Sternocleidomastoid (tissue), 1 donor: ENCODE data around the genes HLA-B and DDX39B.

GRCh38 chr6:30759047-30759465 lies 14.7 kb upstream of the IER3 start:
- PRO-cap, result no peak

- PRO-cap, result no peak
Observed at GRCh38 chr6:30810620-30811405, 66.5 kb upstream of the IER3 start.

- PRO-cap, result no peak
Observed at GRCh38 chr6:30818325-30818869, 65.9 kb upstream of the DDR1 start.

DNA sequence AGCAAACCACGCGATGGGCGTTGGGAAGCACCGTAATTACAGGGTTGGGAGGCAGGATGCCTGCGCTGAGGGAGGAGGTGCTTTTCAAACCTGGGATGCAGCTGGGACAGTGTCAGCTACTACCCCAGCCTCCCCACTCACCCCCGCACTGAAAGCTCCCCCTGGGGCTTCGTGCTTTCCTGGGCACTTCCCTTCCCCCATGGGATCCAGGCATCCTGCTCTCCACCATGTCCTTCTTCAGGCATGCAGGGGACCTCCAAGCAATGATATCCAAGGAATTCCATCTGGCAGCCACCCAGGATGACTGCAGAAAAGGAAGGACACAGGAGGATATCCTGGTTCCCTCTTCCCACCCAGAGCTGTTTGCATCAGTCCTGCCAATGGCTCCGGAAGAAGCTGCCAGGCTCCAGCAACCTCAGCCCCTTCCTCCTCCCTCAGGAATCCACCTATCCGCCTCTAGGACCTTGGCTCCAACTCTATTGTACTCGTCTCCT lies 581 bp upstream of the PSORS1C2 start:
- PRO-cap, result no peak

- PRO-cap, result no peak
Observed at GRCh38 chr6:31158992-31159826, 820 bp downstream of the TCF19 start.

DNA sequence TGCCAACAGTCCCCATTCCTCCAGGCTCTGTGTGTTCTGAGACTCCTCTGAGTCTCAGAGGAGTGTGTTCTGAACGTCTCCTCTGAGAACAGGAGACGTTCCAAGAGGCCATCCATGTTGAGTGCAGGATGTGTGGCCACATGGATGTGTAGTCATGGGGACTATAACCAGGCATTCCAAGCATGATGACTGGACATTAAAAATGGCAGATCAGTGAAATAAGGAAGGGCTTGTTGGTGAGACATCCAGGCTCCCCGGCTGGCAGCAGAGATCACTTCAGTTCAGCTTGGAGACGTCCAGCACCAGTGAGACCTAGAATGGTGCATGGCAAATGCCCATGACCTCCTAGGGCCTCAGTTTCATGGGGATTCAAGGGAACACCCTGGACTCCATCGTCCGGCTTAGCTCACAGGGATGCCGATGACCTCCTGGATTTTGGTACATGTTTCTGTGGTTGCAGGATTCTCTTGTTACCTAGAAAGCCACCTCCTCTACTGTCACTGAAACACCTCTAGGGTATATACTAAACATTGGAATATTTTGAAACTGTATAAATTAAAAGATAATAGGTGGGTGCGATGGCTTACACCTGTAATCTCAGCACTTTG lies 34.4 kb upstream of the POU5F1 start:
- PRO-cap, result no peak

- PRO-cap, result no peak
Observed at GRCh38 chr6:31205657-31206286, 35.3 kb upstream of the POU5F1 start.

DNA sequence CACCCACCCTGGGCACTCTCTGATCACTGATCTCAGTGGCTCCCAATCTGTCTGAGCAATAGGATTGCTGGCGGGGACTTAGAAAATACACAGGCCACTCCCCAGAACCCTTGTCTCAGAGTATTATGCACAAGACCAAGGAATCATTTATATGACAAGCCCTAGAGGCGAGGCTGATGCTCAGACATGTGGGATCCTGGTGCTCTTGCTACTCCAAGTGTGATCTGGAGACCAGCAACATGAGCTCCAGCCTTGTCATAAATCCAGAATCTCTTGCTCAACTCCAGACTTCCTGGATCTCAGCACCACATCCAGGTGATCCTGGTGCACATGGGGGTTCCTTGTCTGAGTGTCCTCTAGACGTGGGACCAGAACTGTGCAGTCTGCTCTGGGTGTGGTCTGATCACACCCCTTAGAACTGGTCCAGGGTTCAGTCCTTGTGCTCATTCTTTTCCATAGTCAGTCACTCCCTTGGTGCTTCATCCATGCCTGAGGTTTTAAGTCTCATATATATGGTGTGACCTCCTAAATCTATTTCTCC lies 5.3 kb downstream of the HLA-B start:
- PRO-cap, result no peak

- PRO-cap, result no peak
Observed at GRCh38 chr6:31353720-31354342, 3.1 kb downstream of the HLA-B start.

GRCh38 chr6:31356563-31357249 lies at the start of gene HLA-B:
Gene HLA-B (minus strand): TSS chr6:31357179.
- PRO-cap, result bidirectional peak, plus-strand start at chr6:31356885, minus-strand start at chr6:31356797; bidirectional peak, plus-strand start at chr6:31357376, minus-strand start at chr6:31357179

- PRO-cap, result bidirectional peak, plus-strand start at chr6:31400062, minus-strand start at chr6:31399958
Observed at GRCh38 chr6:31399875-31400512, 3.4 kb upstream of the MICA start.

DNA sequence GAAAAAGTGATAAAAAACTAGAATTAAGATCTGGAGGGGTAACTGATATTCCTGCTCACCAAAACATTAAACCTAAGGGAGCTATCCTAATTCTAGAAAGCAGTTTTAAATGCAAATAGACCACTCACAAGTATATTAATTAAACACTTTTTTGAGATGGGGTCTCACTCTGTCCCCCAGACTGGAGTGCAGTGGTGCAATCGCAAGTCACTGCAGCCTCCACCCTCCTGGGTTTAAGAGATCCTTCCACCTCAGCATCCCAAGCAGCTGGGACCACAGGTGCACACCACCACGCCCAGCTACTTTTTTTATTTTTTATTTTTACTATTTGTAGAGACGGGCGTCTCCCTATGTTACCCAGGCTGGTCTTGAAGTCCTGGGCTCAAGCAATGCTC lies 2.9 kb downstream of the MCCD1 start:
- PRO-cap, result no peak

GRCh38 chr6:31541457-31542163 lies at the start of gene DDX39B:
Gene DDX39B (minus strand): TSS chr6:31542003.
- PRO-cap, result bidirectional peak, plus-strand start at chr6:31541665, minus-strand start at chr6:31541571; bidirectional peak, plus-strand start at chr6:31541715, minus-strand start at chr6:31541753; bidirectional peak, plus-strand start at chr6:31542390, minus-strand start at chr6:31542003

- PRO-cap, result bidirectional peak, plus-strand start at chr6:31542390, minus-strand start at chr6:31542003
Observed at GRCh38 chr6:31542164-31542648, 403 bp upstream of the DDX39B start.

DNA sequence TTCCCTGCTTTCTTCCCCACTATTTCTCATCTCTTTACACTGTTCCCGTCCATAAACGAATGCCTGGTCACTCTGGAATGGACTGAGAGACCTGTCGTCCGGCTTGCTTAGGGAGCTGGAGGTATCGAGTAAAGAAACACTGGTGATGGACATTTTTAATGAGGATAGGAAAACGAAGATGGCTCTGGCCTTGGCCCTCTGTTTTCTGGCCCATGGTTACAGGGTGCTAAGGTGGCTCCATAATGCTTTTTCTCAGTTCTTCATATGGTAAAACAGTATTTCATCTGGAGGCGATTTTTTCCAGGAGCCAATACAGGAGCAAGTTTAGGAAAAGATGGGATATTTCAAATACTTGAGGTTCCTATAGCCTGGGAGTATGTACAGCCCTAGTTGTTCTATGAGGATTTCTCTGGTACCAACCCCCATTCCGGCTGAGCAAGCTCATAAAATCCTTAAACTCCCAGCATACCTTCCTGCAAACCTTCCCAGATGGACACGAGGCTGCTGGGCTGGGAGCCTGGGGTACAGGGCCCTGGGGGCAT lies 1.3 kb downstream of the PRRC2A start:
- PRO-cap, result no peak

- PRO-cap, result no peak
Observed at GRCh38 chr6:31629515-31630166, 9.1 kb downstream of the PRRC2A start.

GRCh38 chr6:31657820-31658481 lies 2.3 kb downstream of the APOM start:
- PRO-cap, result no peak

GRCh38 chr6:31663000-31663833 lies 1.6 kb downstream of the GPANK1 start:
- PRO-cap, result no peak

DNA sequence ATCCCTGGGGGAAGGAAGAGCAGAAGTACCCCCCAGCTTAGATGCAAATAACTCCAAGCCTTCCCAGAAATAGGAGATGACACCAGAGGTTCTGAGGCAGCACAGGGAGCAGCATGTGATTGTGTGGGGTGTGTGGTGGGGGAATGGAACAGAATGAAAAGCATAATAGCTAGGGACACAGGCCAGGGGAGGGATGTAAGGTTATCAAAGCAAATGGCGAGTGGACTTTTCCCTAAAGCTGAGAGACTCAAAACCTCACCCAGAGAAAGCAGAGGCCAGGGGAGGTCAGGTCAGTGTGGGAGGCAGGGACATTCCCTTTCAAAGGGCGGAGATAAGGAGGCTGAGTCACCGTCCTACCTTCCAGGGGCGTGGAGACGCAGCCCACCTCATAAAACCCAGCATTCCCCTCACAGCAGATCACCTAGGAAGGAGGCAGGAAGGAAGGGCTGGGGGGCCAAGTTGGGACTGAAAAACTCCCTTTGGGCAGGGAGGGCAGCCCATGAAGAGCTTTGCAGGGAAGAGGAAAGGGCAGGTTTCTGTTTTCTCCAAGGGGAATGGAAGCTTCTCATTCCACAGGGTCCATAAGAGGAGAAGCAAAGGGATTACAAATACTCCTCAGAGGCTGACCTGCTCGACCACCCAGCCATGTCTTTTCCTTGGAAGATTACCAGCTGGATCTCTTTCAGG lies 9.5 kb upstream of the LY6G5C start:
- PRO-cap, result no peak

GRCh38 chr6:31701577-31702457 lies 1.3 kb downstream of the ABHD16A start:
- PRO-cap, result no peak